Neural cell (in vitro differentiated cells): ENCODE results near the genes ATG5 and BEND3.

DNA sequence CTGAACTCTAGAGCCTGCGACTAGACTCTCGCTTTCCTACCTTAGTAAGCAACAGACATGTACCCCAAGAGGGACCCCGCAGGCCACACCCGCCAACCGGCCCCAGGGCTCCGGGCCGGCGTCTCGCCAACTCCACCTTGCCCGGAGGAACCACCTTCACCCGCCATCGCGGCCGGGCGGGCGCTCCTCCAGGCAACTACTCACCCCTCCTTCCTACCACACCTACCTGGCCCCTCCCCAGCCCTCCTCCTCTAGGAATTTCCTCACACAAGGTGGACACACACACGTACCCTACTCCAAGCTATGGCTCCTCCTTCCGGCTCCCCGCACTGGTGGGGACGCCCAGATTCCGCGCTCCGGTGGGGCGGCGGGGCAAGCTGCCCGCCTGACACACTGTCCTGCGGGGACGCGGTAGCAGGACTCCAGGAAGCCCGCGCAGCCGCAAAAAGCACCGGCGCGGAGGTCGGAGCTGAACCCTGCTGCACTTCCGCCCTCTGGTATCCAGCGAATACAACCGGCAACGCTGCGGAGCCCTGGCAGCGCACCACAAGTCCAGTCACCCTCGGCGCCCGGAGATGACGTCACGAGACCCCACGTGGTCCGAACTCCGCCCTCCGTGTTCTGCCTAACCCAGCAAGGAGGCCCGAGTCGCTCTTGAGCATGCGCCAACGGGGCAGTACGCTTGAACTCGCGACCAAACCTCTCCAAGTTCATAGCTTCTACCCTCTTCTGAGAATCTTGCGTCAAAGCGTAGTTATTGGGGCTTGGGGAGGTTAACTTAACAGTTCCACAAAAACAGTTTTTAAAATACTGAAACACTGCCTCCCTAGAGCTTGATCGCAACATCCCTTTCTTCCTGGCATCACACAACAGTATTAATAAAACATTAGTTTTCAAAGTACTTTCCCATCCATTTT is at the start of gene ATG5:
TSS of gene ATG5 (minus strand) at position 525 of the 917 bp plus-strand sequence.
- RAMPAGE, long total RNA = no peak

GRCh38 chr6:106495061-106495439 is 134.2 kb downstream of the RTN4IP1 start:
- RAMPAGE, long total RNA = no peak

- RAMPAGE, long total RNA = no peak
Observed at GRCh38 chr6:106496651-106497155, 132.6 kb downstream of the RTN4IP1 start.

- RAMPAGE, long total RNA = no peak
Observed at GRCh38 chr6:106561056-106561505, 68.2 kb downstream of the RTN4IP1 start.

GRCh38 chr6:106626066-106626922 is 3.0 kb downstream of the RTN4IP1 start:
- RAMPAGE, long total RNA = no peak

GRCh38 chr6:106648585-106649413 is 19.4 kb downstream of the QRSL1 start:
- RAMPAGE, long total RNA = no peak

- RAMPAGE, long total RNA = no peak
Observed at GRCh38 chr6:106764394-106765122, 135.2 kb downstream of the QRSL1 start.

- RAMPAGE, long total RNA = no peak
Observed at GRCh38 chr6:106797070-106797611, 167.8 kb downstream of the QRSL1 start.

DNA sequence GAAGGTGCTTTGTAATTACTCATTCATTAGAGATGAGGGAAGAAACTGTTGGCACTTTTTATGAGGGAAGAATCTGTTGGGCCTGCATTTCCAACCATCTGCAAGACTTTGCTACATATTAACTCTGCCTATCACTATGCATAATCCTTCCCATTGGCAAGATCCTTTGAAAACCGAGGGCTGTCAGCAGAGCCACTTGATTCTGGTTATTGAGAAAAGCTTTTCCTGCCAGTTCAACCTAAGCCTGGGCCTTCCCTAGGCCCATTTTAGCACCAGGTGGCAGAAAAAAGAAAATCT is 103.5 kb downstream of the CD24 start:
- RAMPAGE, long total RNA = no peak

DNA sequence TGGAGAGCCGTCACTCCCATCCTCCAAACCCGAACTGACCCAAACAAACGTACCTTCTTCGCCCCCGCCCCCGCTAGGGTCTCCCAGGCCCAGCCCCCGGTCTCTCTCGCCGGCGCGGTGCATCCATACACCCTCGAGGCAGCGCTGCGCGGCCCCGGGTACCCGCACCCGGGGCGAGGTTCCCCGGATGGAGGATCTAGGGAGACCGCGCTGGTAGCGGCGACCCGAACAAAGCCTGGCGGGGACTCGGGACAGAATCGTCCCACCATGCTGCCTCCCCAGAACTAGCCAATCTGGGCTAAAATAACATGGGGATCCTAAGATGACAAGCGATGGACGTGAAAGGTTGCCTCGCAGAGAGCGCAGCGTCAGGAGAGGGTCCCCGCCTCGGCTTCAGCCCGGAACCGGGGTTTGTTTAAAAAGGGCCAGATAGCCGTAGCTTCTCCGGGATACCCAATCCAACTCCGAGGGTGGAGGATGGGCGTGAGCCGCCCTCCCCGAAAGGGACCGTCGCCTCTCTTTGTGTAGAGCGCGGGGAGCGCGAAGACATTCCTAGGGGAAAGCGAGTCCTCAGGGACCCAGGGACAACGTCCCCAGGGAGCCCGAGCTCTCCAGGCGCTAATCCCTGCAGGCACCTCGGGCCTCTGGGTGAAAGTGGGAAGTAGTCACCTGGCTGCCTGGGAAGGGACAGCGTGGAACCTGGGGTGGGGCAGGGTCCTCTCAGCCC is 749 bp downstream of the CD24 start:
- RAMPAGE, long total RNA = no peak

- RAMPAGE, long total RNA = no peak
Observed at GRCh38 chr6:107039787-107040388, 11.9 kb downstream of the MTRES1 start.

DNA sequence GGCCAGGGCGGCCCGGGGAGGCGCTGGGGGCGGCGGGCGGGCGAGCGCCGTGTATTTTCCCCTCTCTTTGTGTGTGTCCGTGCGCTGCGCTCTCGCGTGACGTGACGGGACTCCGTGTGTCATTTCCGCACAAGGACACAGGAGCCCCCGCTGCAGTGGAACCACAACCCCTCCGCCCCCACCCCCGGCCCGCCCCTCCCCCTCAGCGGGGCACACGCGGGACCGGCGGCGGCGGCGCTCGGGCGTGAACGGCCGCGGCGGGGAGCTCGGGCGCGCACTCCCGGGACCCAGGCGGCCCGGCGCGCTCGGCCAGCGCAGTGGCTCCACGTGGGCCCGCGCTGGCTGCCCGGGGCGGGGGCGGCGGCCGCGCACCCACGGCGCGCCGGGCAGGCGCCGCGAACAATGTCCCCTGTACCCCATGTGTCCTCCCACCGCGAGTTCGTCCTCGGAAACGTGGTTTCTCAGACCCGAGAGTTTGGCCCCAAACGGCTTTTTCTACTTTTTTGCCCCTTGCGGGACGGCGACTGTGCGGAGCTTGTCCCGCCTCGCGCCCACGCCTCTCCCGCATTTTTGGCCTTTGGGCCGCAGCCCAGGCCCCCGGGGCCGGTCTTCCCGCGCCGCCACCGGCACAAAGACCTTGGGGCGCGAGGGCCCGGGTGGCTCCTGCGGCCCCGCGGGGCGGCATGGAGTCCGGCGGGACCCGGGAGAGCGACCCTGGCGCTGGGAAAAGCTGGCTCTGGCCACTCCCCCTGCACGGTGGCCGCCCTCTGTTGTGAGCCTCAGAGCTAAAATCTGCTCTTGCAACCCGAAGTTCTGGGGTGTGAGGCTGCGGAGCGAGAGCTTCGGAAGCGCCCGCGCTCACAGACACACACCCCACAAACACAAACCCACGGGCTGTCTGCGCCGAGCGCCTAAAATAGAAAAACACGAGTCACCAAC is at the start of gene BEND3:
TSS of gene BEND3 (minus strand) at position 319 of the 939 bp plus-strand sequence.
- RAMPAGE, long total RNA = no peak

DNA sequence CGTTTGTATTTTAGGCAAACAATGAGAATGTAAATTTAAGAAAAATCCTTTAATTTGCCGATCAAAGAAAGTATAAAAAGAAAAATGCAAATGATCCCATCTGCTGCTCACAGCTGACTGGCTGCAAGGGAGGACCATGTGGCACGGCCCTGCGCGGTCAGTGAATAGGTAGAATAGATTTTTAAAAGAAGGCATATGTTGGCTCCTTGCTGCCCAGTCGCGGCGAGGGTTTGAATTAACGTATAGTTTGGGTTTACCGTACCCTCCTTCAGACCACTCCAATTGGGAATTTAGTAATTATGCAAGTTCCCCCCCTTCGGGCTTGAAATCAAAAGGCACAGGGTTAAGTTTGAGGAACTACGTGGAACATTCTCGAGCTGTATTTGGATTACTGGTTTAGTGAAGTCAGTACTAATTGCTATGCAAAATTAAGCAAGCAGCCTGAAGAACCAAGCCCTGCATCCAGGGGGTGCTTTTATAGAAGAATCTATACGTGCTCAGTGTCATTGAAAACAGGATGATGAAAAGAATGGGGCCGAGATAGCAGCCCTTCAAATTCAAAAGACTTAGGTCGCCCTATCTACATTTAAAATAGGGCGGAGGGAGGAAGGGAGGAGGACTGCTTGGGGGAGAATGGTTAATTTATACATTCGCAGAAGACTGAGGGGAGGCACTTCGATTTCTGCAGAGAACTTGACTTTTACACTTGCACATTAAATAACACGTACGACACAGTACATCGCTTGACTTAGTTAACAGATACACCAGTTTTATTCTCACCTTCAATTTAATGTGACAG is 1.2 kb upstream of the BEND3 start:
- RAMPAGE, long total RNA = no peak

GRCh38 chr6:107403917-107404411 is 55.4 kb downstream of the PDSS2 start:
- RAMPAGE, long total RNA = no peak

DNA sequence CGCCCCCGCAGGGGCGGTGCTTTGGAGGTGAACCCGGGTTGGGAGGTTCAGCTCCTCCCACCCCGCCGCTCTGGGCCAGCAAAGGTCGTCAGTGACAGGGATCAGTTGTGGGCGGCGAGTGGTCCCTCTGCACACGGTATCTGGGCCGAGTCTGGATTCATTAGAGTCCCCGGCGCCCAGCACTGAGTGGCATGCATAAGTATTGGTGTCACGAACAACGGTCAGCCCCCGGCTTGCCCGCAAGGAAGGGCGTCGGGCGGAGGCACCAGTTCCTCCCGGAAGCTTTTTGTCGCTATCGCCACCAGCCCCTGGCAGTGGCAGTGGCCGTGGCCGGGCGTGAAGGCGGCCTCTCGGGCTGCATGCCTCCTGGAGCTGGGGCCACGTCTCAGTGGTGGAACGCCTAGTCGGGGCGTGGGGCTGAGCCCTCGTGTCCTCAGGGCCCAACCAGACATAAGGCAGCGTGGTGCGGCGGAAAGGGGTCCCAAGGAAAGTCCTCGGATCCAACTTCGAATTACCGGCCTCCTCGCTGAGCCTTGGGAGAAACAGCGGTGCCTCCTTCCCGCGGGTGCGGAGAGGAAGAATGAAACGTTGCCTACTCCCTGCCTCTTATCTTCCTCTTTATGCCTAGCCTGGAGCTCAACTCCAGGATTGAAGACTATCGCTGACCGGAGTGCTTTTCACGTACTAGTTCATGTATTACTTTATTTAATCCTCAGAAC is 431 bp upstream of the PDSS2 start:
- RAMPAGE, long total RNA = no peak

DNA sequence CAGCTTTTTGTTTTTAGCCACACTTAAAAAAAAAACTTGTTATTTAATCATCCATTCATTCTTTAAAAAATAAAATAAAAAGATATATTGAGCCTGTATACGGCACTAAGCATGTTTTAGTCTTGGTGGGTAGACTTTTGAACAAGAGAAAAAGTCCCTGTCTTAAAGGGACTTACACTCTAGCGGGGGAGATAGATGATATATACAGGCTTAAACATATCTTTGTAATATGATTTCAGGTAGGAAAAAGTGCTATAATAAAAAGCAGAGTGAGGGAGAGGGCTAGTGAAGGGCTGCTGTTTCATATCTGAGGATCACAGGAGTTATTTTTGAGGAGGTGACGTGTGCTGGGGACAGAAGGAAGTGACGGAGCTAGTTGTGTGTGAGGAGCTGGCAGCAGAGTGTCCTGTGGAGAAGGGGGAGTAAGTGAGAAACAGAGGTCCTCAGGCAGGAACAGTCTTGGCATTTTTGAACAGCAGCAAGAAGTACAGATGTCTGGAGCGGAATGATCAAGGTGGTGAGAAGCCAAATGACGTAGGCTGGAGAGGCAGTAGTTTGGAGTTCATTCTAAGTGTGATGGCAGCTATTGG is 52.1 kb downstream of the SOBP start:
- RAMPAGE, long total RNA = no peak

- RAMPAGE, long total RNA = no peak
Observed at GRCh38 chr6:107665329-107665805, 158.7 kb downstream of the SCML4 start.

- RAMPAGE, long total RNA = no peak
Observed at GRCh38 chr6:107679226-107679823, 144.8 kb downstream of the SCML4 start.

- RAMPAGE, long total RNA = no peak
Observed at GRCh38 chr6:107731803-107732366, 92.2 kb downstream of the SCML4 start.

GRCh38 chr6:108127694-108128249 is 38.0 kb upstream of the NR2E1 start:
- RAMPAGE, long total RNA = no peak